Measurements from ENCODE around the gene TEX43.

- PRO-cap = no peak
Measured at GRCh38 chr5:124402059-124402695, 344.3 kb downstream of the ZNF608 start.

DNA sequence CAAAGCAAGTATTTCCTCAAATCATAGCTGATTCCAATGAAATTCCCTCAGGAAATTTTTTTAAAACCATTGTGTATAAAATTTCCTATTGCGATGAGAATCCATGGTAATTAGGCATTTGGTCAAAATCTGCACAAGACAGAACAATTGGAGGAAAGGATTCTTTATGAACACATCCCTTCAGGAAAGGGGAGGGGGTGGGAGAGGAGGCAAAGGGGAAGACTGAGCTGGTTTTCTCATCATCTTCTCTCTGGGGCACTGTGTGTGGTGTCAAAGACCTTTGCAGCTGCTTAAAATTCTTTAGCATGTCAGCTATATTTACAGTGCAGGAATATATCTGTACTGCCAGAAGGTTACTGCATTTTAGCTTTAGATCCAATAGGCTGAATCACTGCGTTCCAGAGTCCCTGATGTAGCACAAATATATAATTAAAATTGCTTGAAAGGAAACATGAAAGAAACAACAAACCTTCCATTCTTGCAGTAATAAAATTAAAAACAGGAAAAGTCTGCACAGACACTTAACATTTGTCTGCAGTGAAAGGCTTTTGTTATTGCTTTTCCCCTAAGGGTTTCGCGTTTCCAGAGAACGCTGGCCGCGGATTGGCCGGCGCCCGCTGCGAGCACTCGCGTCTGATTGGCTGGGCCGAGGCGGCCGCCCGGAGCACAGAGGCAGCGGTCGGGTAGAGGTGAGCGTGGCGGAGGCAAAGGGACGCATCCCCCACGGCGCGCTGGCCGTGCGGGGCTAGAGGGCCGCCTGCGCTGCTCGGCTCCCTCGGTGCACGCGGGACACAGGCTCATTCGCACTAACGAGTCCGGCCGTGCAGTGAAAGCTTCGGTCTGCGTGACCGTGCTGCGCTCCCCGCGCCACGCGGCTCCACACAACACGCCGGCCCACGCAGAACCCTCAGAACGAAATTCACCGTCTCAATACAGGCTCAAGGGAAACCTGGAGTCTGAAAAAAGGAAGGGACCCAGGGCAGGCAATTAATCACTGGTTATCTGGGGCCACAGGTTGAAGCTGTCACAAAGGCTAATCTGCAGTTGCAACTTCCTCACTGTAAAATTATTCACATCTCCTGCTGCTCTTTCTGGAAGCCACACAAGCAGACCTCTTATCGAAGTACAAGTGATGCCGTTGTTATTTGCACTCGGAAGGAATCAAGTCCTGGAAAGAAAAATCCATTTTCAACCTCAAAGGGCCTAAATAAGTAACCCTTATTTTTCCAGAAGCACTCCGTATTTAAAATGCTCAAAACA lies 94.9 kb downstream of the ZNF608 start:
- PRO-cap = unidirectional peak, plus-strand start at position 669 of the sequence; bidirectional peak, plus-strand start at position 1,069 of the sequence, minus-strand start at position 914 of the sequence

DNA sequence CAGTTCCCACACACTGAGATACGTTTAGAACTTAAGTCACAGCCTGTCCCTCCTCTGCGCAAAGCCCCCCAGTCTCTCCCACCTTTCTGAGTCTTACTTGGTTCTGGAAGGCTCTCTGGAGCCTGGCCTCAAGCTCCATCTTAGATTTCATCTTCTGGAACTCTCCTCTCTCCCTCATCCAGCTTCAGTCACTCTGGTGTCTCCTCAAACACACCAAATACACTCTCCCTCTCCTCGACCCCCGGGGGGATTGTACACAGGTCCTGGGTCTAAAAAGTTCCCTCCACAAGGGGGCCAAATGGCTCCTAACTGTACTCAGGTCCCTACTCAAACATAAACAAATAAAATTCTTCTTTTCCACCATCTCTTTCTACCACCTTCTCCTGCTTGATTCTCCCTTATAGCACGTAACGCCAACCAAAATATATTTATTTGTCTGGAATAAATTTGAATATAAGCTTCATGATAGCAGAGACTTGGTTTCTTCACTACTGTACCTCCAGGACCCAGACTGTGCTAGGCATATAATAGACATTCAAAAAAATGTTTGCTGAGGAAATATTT lies 21.5 kb downstream of the ZNF608 start:
- PRO-cap = no peak

DNA sequence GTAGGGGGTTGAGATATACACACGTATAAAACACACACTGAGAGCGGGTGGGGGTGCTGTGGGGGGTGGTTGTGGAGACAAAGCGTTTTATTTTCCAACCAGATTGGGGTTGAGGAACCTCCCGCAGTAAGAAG lies 2.4 kb upstream of the ZNF608 start:
- PRO-cap = bidirectional peak, plus-strand start at position 40 of the sequence, minus-strand start outside the sequence

DNA sequence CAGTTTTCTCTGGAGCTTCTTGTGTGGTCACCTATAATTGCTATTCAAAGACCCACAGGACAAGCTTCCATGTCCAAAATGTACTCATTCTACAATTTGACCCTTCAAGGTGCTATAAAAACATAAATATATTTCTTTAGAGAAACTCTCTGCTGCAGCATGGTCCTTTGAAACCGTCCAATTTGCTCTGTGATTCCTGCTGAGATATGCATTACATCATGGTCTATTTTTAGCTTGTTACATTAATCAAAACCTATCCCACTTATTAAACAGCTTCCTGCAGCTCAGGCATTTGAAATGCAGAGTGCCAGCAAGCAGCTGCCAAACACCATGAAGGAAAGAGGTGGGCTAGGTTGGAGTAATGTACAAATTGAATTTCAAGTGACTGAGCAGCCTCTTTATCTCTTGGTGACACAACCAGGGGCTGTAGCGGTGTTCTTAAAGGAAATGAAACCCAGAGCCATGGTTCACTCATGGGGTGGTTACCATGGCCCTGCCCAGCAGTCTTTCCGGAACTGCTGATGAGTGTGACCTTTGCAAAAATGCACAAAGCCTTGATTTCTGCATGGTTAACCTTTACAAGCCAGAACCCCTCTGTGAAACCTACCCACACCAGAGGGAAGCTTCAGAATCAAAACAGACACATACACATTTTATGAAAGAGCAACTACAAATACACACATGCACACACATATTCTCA lies 155.7 kb upstream of the ZNF608 start:
- PRO-cap = no peak

GRCh38 chr5:126043994-126044699 lies 379.1 kb upstream of the GRAMD2B start:
- PRO-cap = no peak

DNA sequence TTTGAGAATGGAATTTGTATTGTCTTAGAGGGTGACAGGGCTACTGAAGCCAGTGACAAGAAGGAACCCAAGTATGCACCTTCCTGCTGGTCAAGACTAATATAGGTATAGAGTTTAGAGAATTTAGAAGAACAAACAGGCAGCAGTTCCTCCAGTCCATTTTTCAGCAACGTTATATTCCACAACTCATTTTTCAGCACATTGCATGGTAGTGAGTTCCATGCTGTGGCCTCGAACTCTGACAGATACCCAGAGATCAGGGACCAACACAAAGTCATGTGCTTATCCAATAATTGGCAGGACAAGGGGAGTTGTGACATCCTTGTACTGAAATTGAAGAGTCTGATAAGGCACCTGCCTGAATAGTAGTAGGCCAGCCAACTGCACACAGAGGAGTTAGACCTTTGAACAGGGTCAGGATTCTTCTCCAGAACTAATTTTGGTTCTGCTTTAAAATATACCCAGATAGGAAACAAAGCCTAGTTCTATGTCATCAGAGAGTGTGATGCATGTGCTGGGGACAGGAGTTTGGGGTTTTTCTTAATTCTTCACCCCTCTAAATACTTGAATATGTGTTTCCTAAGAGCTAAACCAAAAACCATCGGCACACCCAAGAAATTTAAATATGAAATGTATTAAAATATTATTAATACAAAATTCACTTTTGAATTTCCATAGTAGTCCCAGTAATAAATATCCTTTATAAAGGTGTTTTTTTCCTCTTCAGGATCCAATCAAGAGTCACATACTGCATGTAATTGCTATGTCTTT lies 46.8 kb downstream of the GRAMD2B start:
- PRO-cap = no peak

DNA sequence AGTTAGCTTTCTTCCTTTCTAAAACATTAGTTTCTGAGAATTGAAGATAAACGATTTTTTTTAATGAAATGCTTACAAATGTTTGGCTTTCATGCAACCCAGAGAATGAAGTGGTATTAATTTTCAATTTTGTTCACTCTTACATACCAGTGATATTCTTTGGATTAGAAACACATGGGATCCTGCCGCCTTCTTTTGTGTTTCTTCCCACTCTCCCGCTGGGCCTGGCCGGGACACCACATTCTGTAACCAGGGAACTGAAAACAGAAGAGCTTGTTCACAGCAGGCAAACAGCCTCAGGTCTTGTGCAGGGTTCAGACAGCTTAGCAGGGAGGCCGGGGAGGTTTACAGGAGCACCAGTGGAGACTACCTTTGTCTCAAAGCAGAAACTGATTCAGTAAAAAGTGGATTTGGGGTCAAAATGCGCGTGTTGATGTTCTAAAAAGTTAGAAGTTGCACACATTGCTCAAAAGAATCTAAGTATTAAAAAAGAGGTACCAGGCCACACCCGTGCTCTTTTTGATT lies 67.0 kb downstream of the GRAMD2B start:
- PRO-cap = no peak

DNA sequence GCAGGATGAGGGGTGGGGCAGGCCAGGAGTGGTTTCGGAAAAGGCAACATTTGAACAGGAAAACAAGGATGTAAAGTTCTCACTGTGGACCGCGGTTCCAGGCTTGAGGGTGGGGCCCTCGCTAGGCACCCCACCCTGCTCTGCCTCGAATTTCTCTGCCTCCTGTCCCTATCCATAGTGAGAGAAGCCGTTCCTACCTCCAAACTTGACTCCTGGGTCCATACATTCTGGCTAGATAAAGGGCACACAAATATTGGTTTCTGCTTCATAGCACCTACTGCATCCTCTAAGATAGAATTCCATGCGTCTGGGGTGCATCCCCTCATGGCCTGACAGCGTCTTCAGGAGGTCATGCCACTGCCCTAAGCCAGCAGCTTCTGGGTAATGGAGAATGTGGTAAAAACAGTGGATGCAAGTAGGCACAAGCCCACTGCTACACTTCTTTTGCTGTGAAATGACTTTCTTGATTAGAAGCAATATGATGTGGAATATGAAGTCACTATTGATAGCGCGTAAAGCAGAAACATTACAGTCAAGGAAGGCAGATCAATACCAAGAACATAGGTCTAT lies 79.0 kb downstream of the GRAMD2B start:
- PRO-cap = no peak

- PRO-cap = no peak
Measured at GRCh38 chr5:126543677-126544249, 51.3 kb downstream of the ALDH7A1 start.

- PRO-cap = no peak
Measured at GRCh38 chr5:126631343-126631880, at the start of gene TEX43. Gene TEX43 (plus strand): TSS chr5:126631705.

DNA sequence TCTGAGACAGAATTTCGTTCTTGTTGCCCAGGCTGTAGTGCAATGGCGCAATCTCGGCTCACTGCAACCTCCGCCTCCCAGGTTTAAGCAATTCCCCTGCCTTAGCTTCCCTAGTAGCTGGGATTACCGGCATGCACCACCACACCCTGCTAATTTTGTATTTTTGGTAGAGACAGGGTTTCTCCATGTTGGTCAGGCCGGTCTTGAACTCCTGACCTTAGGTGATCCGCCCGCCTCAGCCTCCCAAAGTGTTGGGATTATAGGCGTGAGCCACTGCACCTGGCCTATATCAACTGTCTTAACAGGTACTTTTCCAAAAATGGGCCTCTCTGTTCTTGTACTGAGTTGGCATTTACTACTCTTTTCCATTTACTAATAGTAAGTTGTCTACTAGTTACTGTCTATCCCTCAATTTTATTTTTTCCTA lies 37.0 kb downstream of the LMNB1 start:
- PRO-cap = no peak

- PRO-cap = no peak
Measured at GRCh38 chr5:126982066-126982672, 48.2 kb downstream of the MARCHF3 start.

DNA sequence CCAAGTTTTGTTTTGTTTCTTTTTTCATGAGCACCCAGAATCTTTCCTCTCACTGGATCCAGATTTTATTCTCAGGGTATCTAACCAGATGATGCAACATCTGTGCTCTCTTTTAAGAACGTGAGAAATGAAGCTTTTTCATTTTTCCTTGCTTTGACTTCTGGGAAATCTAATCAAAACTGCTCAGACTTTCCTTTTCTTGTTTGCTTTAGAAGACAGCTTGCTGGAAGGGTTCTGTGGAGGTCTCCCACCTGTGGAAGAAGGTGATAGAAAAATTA lies 142.7 kb upstream of the SLC12A2 start:
- PRO-cap = no peak

DNA sequence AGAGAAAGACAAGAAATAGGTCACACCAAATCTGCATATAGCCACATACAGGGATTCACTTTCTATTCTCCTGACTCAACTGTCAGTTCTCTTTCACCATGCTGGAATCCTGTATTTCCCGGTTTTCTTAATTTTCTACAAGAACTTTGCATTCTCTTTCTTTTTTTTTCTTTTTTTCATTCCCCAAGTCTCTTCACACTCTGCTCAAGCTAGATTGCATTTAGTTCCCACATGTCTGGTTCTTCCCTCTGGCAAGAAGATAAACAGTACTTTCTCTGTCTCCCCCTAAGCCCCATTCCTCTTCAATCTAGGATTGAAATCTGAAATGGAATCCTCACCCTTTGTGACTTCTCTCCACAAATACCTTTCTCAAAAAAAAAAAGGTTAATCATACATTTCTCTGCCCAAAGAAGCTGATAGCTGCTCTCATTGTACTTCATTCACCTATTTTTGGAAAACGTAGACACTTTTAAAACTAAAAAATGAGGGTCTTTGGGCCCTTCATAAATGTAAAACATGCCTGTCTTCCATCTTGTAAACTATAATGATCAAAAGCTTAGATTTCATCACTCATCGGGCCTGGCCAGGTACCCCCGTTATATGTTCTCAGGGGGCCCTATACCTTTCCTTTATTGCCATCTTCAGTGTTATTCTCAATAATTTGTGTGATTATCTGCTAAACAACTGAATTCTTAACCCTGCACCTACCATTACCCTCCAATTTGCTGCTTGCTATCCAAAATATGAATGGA lies 64.0 kb upstream of the SLC12A2 start:
- PRO-cap = no peak

DNA sequence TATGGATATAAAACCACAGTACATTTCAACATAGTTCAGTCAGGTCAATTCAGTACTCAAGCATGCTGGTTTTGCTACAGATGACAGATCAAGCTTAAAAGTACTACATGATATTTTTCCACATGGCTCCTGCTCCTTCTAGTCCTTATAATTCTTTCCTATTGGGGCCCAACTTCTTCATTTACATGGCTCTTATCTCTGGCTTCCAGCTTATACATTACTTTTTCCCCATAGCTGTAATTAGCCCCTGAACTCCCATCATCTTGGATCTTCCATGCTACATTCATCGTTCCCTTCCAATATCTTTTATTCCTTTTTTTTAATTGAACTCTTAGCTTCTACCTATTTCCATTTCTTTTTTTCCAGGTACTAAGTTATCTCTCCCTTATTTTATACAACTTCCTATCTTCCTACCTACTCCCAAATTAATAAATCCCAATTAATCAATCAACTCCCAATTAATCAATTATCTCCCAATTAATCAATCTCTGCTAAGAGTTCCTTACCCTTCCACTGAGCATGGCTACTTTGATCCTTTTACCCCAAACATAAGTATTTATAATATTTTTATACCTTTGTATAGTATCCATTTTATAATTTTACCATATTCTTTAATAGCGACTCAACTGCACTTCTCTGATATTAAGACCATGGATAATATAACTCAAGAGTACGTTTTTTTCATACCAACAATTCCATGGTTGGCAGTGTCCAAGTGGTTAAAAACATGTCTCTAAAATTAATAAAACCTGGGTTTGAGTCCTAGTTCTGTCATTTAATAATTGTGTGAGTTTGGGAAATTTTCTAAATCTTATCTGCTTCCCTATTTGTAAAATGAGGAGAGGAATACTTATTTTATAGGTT lies 60.5 kb upstream of the SLC12A2 start:
- PRO-cap = no peak

DNA sequence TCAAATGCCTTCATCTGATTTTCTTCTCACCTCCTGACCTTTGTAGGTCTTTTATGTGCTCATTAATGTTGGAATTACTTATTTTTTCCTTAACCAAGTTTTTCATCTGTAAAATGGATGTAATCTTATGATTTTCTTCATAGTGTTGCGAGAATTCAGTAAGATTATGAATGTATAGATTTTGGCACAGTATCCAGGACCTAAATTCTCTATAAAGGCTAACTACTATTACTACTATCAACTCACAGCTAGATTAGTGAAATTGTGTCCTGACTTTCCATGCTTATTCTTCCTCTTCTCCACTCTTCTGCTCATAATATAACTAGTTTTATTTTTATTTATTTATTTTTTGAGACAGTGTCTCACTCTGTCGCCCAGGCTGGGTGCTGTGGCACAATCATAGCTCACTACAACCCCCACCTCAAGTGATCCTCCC lies 4.2 kb upstream of the SLC12A2 start:
- PRO-cap = no peak

- PRO-cap = bidirectional peak, plus-strand start at chr5:128083196, minus-strand start at chr5:128083084; bidirectional peak, plus-strand start at chr5:128083374, minus-strand start at chr5:128083330; bidirectional peak, plus-strand start at chr5:128083766, minus-strand start at chr5:128083543
Measured at GRCh38 chr5:128082939-128083691, 451 bp upstream of the SLC12A2 start.

- PRO-cap = no peak
Measured at GRCh38 chr5:128536212-128536673, 1.8 kb downstream of the FBN2 start.

DNA sequence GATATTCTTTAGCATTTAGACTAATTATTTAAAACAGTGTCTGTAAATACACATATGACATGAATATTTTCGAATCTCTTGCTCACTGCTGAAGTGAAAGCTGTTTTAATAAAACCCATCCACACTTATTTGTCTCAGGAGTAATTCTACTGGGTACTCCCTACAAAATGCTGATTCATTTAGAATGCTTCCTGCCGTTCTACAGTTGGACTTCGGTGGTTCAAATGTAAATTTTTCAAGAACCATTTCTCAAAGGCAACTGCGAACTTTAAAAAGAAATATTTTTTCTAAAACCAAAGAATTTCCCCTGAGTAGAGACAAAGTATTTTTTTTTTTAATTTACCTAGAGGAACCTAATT lies 1.4 kb downstream of the HINT1 start:
- PRO-cap = no peak